ENCODE data around the genes XYLT2, MRPL27, SPATA20, ANKRD40 and LUC7L3.

DNA sequence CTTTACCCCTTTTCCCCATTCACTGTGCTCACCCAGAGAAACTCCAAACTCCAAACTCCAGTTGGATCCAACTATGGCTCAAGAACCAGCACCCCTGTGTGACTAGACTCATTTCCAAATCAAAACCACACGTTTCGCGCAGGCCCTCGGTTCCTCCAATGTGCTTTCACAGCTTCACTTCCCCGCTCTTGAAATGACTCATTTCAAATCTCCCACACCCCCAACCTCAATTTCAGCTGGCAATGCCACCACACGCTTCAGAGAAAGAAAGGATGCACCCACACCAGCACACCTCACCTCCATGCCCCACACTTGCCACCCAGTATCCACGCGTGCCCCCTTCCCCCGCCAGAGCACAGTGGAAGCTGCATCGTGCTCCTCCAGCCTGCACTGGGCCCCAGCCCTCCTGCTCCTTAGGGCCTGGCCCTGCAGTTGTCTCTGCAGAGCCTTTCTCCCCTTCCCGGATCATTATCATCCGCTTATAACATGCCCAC lies 9.0 kb downstream of the TMEM92 start:
- PRO-cap: no peak

- PRO-cap: bidirectional peak, plus-strand start at chr17:50346126, minus-strand start at chr17:50345934
These were observed at the start of gene XYLT2 for GRCh38 chr17:50345992-50346960. XYLT2 (plus strand) TSS chr17:50346126.

GRCh38 chr17:50372607-50373395 lies at the start of gene MRPL27:
MRPL27 (minus strand) TSS chr17:50373184.
- PRO-cap: bidirectional peak, plus-strand start at chr17:50373249, minus-strand start at chr17:50373184

- PRO-cap: no peak
These were observed 6.3 kb upstream of the ACSF2 start for GRCh38 chr17:50419718-50420076.

- PRO-cap: no peak
These were observed 4.0 kb downstream of the EPN3 start for GRCh38 chr17:50536326-50537220.

- PRO-cap: unidirectional peak, plus-strand start at chr17:50547193
These were observed at the start of gene SPATA20 for GRCh38 chr17:50546737-50547563. SPATA20 (plus strand) TSS chr17:50547174.

GRCh38 chr17:50618980-50619423 lies 15.7 kb upstream of the ABCC3 start:
- PRO-cap: no peak

GRCh38 chr17:50627973-50628406 lies 6.7 kb upstream of the ABCC3 start:
- PRO-cap: no peak

DNA sequence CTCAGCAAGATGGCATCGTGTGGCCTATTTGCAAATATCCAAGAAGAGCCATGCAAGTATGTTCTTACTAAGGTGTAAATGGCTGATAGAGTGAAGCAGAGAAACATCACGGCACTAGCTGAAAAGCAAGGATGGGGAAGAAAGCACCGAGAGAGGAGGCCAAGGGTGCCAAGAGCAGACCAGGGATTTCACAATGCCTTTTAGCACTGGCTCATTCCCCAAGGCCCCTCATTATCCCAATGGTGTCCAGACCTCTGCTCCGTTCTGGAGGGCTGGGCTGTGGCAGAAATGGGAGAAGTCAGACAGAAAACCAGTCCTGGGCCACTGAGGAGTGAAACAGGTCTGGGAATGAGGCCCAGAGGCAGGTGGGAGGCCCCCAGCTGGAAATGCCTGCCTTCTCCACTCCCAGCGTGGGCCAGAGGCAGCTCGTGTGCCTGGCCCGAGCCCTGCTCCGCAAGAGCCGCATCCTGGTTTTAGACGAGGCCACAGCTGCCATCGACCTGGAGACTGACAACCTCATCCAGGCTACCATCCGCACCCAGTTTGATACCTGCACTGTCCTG lies 20.5 kb downstream of the ANKRD40 start:
- PRO-cap: no peak

DNA sequence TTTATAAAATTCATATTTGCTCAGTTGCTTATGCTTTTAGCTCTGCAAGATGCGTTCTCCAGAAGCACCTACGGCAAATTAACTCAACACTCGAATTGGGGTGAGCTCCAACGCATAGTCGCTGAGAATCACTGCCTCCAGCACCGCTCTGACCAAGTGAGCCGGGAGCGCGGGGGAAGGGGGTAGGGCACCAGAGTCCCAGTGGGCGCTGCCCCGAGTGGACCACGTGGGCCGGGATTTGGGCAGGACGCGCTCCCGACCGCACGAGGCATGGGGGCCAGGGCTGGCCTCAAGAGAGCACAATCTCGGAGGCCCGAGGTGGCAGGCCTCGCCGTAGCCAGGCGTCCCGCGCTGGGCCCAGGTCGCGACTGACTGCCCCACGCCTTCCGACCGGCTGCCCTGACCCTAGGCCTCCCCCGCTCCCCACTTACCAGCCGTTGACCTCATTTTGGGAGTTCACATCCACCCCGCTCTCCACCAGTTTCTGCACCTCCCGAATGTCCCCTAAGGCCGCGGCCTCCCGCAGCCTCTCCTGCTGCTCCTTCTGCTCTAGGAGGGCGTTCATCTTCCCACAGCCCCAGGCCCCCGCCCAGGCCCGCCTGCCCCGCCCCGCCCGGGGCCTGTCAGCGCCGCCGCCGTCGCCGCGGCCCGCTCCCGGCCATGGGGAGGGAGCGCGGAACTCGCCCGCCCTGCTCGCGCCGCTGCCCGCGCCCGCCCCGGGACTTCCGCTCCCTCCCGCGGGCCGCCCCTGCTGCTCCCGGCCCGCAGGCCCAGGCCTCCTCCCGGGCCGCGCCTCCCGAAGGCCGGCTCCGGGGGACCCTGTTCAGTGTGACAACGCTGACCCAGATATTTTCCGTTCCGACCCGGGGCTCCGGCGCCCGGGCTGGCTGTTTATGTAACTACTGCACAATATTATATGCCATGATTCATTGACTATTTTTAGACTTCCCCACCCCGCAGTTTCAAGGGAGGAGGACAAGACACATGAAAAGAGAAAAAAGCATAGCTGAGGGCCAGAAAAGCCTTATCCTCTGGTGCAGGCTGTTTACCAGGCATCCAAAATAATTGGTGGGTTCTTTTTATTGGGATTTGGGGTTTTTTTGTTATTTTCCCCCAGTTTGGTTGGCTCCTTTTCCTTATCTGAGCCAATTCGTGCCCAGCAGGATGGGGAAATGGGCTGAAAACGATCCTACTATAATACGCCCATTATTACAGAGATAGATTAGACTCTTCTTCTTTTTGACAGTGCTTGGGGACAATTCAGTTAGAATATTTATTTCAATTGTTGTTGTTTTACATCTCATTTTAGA lies at the start of gene ANKRD40:
Gene ANKRD40, minus strand, starts transcription at position 825 of the 1,310 bp plus-strand sequence.
- PRO-cap: bidirectional peak, plus-strand start at position 271 of the sequence, minus-strand start at position 158 of the sequence; bidirectional peak, plus-strand start at position 965 of the sequence, minus-strand start at position 774 of the sequence

DNA sequence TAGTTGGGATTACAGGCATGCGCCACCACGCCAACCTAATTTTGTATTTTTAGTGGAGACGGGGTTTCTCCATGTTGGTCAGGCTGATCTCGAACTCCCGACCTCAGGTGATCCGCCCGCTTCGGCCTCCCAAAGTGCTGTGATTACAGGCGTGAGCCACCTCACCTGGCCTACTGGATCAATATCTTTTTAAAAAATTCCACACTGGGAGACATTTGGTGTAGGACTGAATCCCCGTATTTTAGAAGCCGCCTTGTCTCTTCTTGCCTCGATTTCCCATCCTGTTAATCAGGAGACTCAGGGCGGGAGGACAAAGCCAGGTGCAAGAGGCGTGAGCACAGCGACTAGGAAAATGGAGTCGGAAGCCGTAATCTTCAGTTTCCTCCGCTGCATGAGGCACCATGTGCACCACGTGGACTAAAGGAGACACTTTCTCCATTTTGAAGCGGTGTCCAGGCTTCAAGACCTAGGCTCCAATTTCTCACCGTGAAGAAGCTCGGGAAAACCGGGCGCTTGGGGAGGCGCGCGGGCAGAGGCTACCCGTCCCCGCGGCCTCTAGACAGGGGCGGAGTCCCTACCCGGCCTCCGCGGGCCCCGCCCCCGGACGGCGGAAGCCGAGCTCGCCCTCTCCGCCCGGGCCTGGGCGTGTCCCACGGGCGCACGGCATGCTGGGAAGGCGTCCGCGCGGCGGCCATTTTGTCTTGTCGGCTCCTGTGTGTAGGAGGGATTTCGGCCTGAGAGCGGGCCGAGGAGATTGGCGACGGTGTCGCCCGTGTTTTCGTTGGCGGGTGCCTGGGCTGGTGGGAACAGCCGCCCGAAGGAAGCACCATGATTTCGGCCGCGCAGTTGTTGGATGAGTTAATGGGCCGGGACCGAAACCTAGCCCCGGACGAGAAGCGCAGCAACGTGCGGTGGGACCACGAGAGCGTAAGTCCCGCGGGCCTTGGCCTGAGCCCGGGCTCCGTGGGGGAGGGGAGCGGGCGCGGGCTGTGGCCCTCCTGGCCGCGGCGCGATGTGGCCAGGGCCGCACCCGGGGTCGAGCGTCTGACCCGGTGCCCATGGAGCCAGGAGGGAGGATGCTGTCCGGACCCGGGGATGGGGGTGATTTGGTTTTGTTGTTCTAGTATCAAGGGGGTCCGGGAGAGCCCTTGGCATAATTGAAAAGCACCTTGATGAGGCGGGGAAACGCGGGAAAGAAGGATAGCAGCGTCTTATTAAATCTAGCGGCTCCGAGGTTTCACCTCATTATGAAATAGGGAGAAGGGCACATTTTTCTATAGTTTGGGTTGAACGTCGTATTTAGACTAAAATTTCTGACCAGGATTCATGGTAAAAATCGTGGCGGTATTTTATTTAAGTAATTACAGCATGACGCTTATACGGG lies at the start of gene LUC7L3:
Gene LUC7L3, plus strand, starts transcription at position 699 of the 1,384 bp plus-strand sequence.
- PRO-cap: bidirectional peak, plus-strand start at position 726 of the sequence, minus-strand start at position 647 of the sequence; bidirectional peak, plus-strand start at position 957 of the sequence, minus-strand start at position 927 of the sequence

DNA sequence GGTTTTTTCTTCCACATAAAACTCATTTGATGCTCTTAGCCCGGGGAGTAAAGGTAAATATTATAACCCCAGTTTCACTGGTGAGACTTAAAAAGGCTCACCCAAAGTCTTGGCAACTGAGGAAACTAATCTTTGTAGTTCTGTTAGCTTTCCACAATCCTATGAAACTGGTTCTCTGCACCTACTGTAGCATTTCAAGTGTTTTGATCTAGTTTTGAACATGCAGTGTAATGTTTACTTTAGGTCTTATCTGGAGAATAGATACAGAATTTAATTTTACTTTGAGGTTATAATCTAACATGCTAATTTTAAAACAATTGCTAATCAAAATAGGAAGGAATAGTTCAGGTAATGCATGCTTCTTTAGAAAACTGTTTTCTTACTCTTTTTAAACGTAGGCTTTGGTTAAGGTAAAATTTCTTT lies 1.0 kb downstream of the LUC7L3 start:
- PRO-cap: no peak

- PRO-cap: no peak
These were observed 21.6 kb downstream of the LUC7L3 start for GRCh38 chr17:50740906-50741470.

DNA sequence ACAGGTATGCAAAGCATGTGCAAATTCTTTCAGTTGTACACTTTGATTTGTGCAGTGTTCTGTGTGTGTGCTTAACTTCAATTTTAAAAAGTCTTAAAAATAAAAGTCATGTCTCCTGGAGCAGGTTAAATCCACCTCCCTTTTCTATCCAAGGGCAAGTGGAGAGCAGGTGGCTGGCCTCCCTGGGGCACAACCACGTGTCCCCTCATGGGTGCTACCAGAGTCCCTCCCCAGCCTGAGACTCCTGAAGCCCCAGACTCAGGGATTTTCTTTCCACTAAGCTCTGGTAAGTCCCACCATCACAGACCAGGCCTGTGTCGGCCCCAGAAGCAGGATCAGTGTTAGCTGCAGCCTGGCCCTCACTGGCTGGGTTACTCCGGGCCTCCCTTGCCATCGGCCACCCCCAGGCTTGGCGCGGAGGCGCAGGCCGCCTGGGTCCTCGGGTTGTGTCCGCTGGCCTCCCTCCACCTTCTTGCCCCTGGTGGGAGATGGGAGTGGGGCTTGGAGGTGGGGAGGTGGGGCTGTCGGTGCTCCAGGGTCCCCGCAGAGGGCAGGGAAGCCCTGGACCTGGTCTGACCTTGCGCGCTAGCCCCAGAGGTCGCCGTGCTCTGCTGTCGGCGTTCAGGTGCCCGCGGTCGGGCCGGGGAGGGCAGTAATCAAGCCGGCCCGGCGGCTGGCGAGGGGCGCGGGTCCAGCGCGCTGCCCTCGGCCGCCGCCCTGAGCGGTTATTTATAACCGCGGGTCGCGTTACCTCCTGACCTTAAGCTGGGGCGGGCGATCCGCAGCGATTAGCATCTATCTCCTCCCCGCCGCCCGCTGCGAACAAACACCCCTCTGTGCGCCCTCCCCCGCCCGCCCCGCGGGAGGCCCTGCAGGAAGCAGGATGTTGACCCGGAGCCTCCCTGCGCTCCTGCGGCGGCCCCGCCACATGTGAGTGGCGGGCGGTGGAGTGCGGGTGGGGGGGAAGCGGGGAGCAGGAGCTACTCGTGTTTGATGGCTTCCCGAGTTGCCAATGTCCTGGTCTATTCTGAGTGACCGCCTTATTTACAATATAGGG lies 78.1 kb upstream of the TOB1 start:
- PRO-cap: unidirectional peak, minus-strand start at position 824 of the sequence

DNA sequence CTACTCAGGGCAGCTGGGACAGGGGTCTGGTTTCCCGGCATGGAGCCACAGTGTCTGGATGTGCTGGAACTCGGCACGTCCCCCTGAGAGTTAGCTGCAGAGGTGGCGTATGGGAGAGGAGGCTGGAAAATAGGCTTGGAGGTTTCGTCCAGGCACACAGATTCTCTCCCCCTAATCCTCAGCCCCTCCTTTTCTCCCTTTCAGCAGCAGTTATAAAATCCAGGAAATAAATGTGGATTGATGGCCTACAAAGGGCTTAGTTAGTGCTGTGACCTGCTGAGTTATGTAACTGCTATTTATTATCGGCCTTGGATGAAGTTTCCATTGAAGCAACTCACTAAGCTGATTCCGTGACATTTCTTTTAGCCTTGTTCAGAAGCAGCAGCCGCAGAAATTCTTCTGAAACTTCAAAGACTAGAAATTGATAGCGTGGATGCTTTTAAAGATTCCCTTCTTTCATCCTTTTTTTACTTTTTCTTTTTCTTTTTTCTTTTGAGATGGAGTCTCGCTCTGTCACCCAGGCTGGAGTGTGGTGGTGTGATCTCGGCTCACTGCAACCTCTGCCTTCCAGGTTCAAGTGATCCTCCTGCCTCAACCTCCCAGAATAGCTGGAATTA lies 89.7 kb upstream of the TOB1 start:
- PRO-cap: no peak

- PRO-cap: no peak
These were observed 99.5 kb downstream of the SPAG9 start for GRCh38 chr17:51021101-51021645.

GRCh38 chr17:51029624-51030289 lies 90.9 kb downstream of the SPAG9 start:
- PRO-cap: no peak

DNA sequence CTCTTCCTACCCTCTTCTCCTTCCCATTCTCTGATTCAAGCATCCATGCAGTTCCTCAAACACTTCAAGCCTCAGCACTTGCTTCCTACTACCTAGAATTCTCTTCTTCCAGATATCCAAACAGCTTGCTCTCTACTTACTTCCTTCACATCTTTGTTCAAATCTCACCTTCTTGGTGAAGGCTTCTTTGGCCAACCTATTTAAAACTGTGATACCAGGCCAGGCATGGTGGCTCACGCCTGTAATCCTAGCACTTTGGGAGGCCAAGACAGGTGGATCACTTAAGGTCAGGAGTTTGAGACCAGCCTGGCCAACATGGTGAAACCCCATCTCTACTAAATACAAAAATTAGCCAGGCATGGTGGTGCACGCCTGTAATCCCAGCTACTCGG lies 38.8 kb downstream of the SPAG9 start:
- PRO-cap: no peak

DNA sequence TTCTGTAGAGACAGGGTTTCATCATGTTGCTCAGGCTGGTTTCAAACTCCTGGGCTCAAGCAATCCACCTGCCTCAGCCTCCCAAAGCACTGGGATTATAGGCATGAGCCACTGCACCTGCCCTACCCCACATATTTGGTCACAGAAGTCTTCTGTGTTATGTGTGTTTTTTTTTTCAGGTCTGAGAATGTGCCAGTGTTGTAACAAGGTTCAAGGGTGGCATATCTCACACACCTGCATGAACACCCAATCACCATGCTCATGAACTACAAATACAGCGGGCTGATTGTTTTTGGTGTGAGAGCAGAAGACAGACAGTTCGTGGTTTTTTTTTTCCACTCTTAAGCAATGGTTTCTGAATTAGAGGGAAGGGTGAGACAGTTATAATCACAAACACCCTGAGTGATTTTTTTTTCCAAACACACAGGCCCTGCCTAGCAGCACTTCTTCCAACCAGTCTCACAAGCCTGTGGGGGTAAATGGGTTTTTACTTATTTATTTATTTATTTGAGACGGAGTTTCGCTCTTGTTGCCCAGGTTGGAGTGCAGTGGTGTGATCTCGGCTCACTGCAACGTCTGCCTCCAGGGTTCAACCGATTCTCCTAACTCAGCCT lies 22.6 kb downstream of the SPAG9 start:
- PRO-cap: no peak

- PRO-cap: no peak
These were observed 17.6 kb downstream of the SPAG9 start for GRCh38 chr17:51103010-51103612.